Tongue (tissue), 2 donors: ENCODE results near the gene PANK3.

- RAMPAGE, long total RNA: no peak
Observed at GRCh38 chr5:166084444-166084696, 894.5 kb upstream of the TENM2 start.

DNA sequence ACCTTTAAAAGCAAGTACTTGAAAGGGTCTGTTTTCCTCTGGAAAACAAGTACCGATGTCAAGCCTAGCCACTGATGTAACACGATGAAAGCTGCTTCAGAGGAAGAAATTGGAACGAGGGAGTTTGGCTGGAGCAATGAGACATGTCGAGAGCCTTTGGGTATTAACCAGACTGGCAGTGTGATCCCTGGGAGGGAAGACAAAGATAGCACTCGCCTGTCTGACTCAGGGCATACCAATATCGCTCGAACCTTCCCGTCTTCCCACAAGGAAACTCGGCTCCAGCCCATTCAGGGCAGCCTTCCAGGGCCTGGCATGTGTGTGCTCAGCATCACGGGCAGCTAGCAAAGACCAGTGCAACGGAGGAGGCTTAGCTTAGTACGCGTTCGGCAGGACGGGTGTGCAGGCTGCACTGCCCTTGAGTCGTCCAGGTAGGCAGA, 356.9 kb upstream of the WWC1 start:
- RAMPAGE, long total RNA: no peak

DNA sequence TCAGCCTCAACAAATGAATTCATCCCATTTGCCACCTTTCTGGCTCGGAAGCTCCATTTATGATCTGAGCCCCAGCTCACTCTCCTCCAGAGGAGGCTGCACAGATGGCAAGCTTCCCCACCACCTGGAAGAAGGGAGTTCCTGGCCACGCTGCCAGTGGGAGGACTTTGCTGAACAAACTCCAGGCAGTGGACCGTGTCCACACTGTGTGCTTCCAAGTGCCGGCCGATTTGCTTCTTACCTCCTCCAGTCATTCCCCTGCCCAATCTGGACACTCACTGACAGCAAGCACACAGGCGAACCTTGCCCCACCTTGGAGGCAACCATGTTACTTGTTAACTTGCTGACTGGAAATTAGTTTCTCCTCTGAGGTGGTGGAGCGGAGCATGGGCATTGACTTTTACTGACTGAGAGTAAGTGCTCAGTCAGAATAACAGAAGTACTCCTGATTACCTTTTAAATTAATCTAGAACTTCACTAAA, 13.9 kb upstream of the WWC1 start:
- RAMPAGE, long total RNA: no peak

DNA sequence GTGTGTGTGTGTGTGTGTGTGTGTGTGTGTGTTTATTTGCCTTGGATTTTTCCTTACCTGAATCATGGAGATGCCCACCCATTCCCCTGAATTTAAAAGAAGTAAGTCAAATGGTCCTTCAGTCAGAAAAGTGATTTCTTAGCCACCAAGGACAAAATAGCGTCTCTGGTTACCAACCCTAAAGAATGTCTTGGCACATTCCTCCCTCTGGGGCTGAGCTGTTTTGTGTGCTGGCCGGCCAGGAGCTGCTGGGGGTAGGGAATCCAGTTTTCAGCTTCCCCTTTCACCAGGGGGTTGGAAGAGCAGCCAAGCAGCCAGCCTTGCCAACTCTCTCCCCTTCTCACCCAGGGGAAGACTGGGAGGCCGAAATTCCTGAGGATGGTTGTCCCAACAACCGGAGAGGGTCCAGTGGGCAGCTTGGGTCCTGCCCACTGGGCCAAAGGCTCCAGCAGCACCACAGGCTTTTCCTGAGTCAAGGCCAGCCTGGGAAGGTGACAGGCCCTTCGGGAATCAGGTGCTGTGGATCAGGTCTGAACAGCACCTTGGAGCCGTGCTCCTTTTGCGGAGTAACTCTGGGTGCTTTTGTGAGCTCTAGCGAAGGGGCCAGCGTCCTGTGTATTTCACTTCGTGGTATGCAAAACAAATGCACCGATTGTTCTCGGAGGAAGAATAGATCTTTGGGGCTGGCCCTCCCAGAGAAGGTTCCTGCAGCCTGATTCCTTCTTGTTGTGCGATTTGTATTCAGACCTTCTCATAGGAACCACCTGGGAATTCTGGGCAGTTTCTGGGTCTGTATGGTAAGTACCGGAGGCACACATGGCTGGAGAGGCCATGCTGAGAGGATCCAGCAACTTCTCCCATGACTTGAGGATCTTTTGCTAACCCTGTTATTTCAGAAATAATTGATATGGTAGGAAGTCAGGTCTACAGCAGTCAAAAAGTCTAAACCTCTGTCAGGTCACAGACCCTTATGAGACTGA, 4.3 kb downstream of the WWC1 start:
- RAMPAGE, long total RNA: no peak

DNA sequence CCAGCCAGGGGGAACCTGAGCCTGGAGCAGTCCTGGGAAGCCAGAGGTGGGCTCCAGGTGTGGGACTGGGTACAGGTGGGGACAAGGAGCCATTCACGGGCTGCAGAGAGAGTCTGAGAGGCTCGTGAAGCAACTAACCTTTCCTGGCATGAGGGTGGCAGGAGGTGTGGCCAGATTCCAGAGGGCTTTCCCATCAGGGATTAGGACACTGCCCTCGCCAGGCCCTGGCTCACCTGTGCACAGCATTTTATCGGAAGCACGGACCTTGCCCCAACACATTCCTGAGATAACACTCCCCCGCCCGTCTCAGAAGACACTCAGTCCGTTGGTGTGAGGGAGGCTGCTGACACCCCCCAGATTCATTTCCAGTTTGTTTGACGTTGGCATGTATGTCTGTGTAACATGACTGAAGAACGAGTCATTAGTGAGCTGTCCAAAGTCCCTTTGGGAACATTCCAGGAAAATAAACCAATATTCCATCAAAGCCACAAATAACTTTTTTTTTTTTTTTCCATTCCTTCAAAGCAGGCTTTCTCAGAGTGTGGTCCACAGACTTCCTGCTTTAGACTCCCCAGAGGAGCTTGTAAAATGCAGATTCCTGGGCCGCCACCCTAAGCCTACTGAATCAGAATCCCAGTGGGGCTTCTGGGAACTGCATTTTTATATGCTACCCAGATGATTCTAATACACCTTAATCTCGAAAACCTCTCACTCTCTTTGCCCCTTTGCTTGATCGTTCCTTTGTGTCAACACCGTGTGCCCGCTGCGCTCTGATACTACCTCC, 23.4 kb downstream of the WWC1 start:
- RAMPAGE, long total RNA: no peak

- RAMPAGE, long total RNA: no peak
Observed at GRCh38 chr5:168317625-168318215, 26.3 kb downstream of the WWC1 start.

DNA sequence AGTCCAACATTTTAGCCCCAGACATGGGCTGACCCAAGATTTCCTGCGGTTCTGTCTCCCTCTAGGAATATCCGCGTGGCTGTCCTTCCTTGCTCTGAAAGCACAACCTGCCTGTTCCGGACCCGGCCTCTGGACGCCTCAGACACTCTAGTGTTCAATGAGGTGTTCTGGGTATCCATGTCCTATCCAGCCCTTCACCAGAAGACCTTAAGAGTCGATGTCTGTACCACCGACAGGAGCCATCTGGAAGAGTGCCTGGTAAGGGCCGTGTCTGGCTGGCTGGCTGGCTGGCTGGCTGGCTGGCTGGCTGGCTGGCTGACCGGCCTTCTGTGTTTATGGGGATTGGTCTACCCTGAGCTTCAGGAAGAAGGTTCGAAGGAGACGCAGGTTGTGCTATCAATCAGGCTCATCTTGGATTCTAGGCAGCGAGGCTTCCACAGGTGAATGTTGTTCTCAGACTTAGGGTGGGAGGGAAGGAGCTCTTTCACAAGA, 55.0 kb upstream of the RARS1 start:
- RAMPAGE, long total RNA: no peak

DNA sequence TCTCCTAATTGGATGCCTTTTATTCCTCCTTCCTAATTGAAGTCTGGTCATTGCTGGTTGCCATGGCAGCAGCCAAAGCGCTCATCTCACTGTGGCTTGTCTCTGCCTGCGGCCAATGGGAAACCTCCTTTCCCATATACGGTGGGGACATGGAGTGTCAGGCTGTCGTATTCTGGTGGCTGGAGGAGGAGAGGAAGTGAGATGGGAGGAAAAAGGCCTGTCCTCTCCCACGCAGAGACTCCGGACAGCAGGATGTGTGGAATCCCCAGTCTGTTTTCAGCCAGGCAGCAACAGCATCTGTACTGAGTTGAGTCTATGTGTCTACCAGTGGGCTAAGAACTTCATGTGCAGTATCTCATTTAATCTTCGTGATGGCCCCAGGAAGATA, 52.1 kb upstream of the RARS1 start:
- RAMPAGE, long total RNA: no peak

DNA sequence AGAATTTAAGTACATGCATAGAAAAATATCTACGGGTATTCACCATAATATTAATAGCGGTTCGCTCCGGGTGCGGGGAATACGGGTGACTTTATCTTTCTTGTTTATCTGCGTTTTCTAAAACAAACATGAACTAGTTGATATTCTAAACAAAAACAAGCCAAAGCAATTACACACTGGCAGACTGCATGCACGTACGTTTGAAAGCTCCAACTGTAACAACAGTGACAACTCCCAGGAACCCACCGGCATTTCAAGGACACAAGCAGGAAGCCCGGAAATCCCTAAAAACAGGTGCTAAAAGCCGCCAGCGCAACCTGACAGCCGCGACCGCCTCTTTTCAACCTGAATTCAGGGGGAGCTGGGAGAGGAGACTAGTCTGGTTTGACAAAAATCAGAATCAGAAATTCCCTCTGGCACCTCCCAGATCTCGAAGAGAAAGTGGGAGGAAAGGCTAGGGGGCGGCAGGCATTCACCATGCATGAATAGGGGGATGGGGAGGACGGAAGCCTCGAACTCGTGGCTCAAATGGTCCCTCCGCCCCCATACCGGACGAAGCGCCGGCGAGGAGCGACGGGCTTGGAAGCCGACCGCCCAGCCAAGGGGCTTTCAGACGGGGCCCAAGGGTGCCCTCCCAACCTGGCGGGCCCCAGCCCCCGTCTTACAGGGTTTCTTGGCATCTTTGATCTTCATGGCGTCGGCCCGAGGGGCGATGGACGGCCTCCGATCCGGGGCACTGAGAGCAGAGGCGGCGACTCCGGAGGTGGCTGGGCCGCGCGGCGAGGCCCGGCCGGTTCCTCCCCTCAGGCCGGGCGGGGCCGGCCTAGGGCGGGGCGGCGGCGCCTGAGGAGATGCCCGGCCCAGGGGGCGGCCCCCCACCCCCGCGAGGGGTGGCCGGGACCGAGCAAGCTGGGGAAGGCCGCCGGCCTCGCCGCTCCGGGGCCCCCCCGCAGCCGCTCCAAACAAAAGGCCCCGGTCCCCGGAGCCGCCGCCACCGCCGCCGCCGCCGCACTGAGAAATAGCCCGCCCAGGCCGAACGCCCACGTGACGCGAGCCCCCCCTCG, at the start of gene PANK3:
PANK3 (minus strand) TSS at position 778 of the 1,064 bp plus-strand sequence.
- RAMPAGE, long total RNA: no peak

- RAMPAGE, long total RNA: no peak
Observed at GRCh38 chr5:168591871-168592552, 12.8 kb upstream of the PANK3 start.

GRCh38 chr5:168681458-168682000, 102.4 kb upstream of the PANK3 start:
- RAMPAGE, long total RNA: no peak

- RAMPAGE, long total RNA: no peak
Observed at GRCh38 chr5:168683577-168684038, 104.4 kb upstream of the PANK3 start.

GRCh38 chr5:169020031-169020449, 280.9 kb downstream of the SLIT3 start:
- RAMPAGE, long total RNA: no peak

DNA sequence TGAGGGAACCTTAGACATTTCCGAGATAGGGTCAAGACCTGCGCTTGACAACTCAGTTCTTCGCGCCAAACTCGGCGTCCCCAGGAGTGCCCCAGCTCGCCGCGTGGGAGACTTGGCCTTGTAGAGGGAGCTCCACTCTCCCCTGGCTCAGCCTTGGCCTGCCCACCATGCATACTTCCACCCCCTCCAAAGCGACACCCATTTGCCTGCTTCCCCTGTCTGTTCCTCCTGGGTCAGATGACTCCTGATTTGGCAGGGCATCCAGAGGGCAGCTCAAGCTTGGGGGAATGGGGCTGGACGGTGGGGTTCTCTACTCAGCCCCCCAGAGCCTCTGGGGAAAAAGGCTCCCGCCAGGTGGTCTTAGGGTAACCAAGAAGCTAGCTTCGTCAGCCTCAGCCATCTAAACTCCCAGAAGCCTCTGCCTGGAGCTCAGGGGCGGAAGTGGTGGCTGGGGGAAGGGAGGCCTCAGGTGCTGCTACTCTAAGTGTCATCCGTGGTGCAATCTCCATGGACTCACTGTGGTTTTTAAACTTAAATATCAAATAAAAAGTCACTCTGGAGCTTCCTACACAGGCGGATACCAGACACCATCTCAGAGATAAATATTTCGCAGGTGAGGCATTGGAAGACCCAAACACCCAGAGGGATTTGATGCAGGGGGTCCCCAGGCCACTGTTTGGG, 660 bp downstream of the DOCK2 start:
- RAMPAGE, long total RNA: no peak

DNA sequence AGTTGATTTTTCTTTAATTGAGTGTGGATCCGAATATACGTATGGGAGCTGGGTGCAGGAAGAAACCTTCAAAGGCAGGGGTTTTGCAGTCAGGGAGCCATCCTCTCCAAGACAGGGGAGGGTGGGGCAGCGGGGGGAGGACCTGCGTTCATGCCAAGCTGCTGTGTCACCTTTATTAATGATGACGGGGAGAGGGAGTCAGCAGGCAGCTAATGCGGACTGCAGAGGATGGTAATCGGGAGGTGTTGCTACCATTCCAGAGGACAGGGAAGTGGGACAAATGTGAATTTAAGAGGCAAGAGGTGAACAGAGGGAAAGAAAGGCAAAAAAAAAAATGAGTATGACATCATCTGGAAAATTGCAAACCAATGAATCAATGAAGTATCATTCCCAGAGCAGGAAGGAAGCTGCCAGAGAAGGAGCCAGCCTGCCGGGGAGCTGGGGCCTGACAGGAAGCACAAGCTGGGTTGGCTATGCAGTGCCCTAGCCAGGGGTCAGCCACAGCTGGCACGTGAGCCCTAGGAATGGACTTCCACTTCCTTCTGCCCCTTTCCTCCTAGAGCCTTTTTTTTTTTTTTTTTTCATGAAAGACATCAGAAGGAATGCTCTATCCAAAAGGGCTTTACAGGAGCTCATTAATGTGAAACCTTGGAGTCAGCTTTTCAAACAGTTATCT, 9.3 kb downstream of the INSYN2B start:
- RAMPAGE, long total RNA: no peak

GRCh38 chr5:170151019-170151814, 45.5 kb downstream of the FOXI1 start:
- RAMPAGE, long total RNA: no peak

DNA sequence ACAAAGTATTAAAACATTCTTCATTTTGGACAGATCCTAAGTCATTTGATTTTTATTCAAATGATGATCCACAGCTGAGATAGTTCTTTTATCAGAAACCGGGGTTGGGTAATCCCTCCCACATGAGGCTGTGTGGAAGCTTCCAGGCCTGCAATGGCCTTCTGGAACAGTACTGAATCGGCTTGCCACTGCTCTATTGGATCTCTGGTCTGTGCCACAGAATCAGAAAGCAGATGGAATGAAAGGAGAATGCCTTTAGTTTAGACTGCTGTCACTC, 6.1 kb upstream of the C5orf58 start:
- RAMPAGE, long total RNA: no peak

- RAMPAGE, long total RNA: no peak
Observed at GRCh38 chr5:170259896-170260386, 27.2 kb downstream of the C5orf58 start.

DNA sequence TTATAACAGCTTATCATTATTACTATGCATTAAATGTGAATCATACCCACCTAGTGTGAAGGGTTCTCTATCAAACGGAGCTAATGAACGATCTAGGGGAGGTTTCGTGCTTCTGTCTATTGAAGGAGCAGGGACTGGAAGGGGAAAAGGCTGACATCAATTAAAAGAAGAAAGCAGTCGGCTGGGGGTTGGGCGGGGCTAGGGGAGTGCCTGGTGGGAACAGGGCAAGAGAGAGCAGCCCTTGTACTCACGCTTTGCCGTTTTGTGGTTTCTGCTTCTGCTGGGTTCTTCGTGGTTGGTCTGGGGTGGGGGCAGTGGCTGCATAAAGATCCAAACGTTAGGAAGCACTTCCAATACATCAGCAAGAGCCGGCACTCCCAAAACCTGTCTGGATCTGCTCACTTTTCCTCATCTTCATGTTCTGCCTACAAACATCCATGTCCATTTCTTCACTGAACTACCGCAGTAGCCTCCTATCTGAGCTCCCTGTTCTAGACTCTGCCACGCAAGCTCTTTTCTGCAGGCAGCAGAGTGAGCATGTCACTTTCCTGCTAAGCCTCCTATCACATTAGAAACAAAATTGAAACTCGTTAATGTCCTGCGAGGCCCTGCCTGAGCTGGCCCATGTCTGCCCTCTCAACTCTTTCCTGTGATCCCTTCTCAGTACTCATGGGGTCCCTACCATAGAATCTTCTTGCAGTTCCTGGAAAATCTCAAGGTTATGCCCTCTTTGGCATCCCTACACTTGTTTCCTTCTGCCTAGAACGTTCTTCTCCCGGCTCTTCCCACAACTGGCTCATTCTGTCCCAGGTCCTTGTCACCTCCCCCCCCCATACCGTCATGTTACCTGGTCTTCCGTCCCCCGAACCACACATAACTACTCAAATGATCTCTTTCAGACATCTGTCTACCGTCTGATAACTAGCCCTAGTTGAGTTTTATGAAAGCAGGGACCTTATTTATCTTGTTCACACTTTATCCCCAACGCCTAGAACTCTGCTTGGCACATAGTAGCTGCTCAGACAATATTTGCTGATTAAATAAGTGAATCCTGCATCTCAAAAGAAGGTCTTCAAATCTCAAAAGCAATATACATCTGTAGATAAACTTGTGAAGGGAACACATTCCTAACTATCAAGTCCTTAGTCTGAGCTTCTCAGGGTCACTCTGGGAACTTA, 30.4 kb downstream of the LCP2 start:
- RAMPAGE, long total RNA: no peak

- RAMPAGE, long total RNA: no peak
Observed at GRCh38 chr5:170275261-170276037, 22.1 kb downstream of the LCP2 start.